Cardiac atrium fibroblast (primary cell): ENCODE results near the genes TRIM64B and SLC36A4.

DNA sequence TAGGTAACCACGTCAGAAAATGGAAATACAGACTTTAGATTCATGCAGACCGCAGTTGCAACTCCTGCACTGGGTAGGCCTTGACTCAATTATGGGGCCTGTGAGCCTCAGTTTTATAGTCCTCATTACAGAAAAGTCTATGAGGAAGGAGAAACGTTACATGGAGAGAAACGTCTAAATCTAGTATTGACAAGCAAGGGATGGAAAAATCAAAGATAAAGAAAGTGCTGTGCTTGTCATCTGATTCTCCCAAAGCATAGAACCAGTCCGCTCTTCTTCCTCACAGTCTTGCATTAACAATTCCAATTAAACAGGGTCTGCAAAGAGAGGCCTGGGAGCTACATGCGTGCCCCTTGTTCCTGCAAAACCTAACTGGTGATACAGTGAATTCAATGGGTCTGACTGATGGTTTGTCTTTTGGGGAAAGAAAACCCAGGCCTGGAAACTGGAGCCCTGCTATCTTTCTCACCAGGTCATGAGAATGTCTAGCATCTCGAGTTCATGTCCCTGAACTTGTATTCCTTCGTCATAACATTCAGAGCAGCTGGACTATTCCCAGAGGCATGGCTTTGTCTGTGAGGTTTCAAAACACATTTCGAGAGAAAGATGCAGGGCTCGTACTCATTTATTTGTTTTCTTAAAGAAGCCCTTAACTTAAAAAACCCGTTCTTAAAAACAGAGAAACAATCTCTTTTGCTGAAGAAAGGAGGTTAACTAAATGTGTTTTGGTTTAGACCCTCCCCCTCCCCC is 171.5 kb upstream of the PRSS23 start:
- RAMPAGE, long total RNA: no peak

DNA sequence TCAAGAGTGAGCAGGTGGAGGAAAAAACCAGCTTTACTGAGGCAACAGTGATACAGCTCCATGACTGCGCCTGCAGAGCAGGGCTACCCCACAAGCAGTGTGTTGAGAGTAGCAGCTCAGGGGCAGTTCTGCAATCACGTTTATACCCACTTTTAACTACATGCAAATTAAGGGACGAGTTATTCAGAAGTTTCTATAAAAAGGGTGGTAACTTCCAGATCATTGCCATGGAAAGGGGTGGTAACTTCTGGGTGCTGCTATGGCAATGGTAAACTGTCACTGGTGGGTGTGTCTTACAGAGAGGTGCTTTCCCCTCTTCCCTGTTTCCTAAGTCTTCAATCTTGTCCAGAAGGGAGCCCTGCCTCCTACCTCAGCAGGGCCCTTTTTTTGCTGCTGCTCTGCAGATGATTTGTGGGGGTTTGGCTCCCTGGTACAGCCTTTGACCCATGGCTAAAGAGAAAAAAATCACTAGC is 98.0 kb upstream of the PRSS23 start:
- RAMPAGE, long total RNA: no peak

DNA sequence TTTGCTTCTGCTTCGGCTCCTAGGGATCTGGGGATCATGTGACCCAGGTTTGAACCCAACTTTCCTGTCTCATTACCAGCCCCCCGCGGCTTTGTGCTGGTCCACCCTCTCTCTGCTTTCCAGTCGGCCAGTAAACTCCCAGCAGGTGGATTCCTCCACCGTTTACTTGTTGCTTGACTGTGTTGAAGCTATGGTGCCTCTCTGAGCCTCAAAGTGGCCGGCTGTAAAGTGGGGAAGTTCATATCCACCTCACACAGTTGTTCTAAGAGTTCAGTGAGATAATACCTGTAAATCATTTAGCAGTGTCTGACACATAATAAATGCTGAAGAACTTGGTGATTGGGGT is 1.2 kb upstream of the FZD4 start:
- RAMPAGE, long total RNA: no peak

- RAMPAGE, long total RNA: no peak
Measured at GRCh38 chr11:88330770-88331914, 6.4 kb downstream of the CTSC start.

DNA sequence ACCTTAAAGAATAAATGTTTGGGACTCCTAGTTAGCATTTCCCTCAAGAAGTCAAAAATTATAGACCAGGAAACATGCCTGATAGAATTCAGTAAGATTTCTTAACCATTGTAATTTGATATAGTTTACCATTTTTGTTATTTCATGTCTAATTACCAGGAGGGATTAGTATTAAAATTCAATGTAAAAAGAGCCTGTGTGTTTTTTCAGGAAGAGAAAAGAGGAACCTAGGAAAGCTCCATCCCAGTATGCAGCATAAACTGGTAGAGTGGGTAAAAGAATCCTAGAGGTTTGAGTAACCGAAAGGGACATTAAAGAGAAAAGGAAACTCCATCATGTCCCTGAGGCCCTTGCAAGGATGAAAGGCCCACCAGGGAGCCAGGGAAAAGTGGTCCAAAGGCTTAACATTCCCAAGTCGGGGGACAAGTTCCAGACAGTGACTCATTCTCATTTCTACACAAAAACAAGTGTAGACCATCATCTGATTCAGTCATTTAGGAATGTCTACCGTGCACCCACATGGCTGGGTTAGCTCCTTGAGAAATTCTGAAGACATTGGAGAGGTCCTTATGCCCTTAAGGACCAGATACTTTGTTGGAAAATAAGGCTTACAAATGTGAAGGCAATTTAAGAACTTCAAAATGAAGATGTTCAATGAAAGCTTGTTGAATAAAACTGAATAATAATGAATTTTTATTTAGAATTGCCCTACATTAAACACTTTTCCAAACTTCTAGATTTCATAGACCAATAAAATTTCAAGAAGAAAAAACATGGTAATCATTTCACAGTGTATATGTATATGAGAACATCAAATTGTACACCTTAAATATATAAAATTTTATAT is 4.8 kb upstream of the NOX4 start:
- RAMPAGE, long total RNA: no peak

- RAMPAGE, long total RNA: no peak
Measured at GRCh38 chr11:89743957-89744259, 33.8 kb downstream of the TRIM77 start.

GRCh38 chr11:89878423-89878661 is at the start of gene TRIM64B:
TSS of gene TRIM64B (minus strand) at chr11:89878487.
- RAMPAGE, long total RNA: no peak

DNA sequence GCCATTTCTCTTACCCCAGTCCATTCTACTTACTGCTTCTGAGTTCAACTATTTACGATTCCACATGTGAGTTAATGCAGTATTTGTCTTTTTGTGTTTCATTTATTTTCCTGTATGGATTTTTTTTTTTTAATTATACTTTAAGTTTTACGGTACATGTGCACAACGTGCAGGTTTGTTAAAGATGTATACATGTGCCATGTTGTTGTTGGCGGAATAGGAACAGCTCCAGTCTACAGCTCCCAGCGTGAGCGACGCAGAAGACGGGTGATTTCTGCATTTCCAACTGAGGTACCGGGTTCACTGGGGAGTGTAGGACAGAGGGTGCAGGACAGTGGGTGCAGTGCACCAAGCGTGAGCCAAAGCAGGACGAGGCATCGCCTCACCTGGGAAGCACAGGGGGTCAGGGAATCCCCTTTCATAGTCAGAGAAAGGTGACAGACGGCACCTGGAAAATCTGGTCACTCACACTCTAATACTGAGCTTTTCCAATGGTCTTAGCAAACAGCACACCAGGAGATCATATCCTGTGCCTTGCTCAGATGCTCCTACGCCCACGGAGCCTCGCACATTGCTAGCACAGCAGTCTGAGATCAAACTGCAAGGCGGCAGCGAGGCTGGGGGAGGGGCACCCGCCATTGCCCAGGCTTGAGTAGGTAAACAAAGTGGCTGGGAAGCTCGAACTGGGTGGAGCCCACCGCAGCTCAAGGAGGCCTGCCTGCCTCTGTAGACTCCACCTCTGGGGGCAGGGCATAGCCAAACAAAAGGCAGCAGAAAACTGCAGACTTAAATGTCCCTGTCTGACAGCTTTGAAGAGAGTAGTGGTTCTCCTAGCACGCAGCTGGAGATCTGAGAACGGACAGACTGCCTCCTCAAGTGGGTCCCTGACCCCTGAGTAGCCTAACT is 17.3 kb upstream of the CHORDC1 start:
- RAMPAGE, long total RNA: no peak

DNA sequence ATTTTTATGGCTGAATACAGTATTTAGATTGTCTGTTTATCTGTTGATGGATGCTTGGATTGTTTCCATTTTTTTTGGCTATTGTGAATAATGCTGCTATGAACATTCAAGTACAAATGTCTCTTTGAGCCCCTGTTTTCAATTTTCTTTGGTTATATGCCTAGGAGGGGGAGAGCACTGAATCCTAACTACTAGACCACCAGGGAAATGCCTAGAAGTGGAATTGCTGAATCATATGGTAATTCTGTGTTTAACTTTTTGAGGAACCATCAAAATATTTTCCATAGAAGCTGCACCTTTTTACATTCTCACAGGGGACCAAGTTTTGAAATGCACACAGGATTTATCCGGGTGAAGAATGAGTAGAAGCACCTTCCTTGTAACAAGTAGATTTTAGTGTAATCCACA is 139.4 kb upstream of the FAT3 start:
- RAMPAGE, long total RNA: no peak

GRCh38 chr11:92770602-92770988 is 198.9 kb upstream of the MTNR1B start:
- RAMPAGE, long total RNA: no peak

DNA sequence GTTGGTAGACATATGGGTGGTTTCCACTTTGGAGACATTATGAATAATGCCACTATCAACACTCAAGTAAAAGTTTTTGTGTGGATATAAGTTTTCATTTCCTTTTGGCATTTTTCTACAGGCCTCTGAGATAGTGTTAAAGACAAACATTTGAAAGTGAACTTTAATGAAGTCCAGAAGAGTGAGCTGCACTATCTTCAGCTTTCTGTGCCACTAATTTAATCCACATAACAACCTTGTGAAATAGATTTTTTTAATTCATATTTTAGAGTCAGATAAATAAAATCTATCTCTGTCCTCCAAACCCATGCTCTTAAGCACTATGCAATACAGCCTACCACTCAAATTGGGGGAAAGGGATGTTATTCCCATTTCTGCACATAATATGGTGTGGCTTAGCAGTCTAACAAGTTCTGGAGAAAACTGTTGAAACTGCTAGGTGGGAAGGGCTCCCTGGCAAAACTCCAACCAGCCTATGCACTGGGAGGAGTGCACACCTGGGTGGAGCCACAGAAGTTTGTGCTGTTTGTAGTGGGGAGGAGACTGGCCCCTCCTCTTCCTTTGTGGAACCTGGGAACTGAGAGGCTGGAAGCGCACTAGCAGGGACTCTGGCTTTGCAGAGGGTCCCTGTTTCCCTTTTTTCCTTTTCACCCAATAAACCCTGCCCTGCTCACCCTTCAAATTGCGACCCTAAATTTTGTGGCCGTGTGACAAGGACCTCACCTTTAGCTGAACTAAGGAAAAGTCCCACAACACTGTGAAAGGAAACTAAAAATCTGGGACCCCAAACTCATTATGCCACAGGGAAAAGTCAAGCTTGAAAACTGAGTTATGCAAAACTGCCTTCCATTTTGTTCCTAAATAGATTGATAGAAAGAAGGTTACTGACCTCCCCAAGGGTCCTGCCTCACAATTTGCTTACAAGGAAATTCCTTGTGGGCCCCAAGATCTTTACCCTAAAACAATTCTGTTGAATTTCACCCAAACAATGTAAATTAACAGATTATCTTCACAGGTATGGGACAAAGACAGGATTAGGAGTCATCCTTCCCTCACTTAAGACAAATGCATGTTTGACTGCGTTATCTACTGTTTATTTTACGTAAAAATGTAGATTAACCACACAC is 81.2 kb downstream of the SLC36A4 start:
- RAMPAGE, long total RNA: no peak

- RAMPAGE, long total RNA: no peak
Measured at GRCh38 chr11:93197719-93198606, at the start of gene SLC36A4. TSS of gene SLC36A4 (minus strand) at chr11:93197991.

DNA sequence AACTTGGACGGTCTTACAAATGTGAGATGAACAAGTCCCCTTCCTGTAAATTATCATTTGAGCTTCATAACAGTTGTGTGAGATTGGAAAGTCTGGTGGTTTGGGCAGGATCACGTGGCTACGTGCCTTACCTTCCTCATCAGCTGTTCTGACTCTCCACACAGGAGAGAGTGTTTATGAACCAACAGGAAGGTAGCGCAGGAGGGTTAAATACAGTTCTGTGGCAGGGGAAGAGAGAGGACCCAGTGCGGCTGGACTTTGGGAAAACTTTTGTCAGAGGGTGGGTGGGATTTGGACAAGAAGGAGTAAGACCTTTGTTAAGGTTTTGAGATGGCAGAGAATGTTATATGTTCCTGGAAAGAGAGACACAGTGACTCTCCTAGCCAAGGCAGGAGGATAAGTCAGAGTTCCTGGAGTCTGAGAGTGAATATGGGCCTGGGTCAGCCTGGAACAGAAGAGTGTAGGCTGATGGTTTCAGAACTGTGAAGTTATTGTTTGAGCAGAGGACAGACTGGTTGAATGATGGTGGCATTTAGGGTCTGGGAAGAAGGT is 1.5 kb downstream of the PANX1 start:
- RAMPAGE, long total RNA: no peak

GRCh38 chr11:94130585-94131293 is 2.1 kb downstream of the PANX1 start:
- RAMPAGE, long total RNA: no peak

- RAMPAGE, long total RNA: no peak
Measured at GRCh38 chr11:95091158-95091660, 1.6 kb downstream of the ENDOD1 start.

GRCh38 chr11:95150718-95151393 is 61.2 kb downstream of the ENDOD1 start:
- RAMPAGE, long total RNA: no peak

DNA sequence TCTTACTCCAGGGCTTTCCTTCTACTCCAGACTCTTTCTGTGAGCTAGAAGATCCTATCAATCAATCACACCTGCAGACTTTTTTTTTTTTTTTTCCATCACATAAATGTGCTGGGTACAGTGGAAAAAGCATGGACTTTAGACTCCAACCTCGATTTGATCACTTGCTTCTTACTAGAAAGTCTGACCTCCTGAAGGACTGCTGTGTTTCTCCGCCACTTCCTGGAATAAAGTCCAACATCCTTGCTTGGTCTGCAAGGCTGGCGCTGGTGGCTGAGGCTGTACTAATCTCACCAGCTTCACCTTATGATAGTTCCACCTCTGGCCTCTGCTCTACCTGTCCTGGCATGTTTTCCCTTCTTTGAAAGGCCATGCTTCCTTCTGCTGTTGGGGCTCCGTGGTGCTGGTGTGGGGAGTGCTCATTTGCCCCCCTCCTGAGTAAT is 60.9 kb upstream of the SESN3 start:
- RAMPAGE, long total RNA: no peak

DNA sequence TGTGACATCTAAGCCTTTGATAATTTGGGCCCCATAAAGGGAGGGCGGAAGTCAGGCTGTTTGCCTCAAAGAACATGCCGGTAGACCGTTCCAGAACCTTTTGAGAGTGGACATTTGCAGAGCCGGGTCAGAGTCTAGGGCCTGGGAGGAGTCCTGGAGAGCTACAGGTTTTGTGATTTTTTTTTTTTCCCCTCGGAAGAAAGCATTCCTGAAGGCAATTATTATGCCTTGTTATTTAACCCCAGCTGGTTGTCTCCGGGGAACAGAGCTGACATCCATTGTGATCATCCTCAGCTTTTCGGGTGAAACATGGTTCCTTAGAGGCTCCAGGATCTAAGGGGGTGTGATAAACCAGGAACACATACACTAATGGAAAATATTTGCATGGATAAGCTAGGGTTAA is 68.5 kb upstream of the SESN3 start:
- RAMPAGE, long total RNA: no peak

DNA sequence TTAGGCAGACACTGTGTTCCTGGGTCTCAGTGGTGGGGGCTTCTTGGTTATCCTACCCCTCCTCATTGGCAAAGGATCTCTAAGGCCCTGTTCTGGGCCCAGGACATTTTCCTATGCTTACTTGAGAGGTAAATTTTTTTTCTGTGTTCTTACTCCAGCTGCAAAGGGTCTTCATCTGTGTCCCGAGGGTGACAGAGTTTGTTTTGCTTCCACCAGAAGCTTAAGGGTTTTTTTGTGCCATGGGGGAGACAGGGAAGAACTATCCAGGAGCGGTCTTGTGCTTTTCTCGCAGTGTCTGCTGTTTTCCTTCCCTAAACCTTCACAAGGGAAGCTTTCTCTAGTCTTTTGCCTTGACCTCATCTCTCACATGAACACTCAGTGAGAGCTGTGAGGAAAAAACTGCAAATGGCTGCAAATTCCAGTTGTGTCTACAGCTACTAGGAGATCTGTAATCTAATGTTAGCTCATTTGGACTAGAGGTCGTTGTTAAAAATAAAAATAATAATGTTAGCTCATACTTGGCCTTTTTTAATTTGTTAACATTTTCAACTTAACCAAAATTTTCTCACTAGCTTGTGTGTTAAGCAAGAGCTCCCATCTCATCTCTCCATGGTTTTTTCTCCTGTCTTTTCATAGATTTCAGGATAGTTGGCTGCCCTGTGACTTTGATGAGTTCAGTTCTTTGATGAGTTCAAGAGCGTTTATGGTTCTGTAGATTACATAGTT is 264.7 kb upstream of the SESN3 start:
- RAMPAGE, long total RNA: no peak

GRCh38 chr11:95688443-95688713 is 101.2 kb downstream of the FAM76B start:
- RAMPAGE, long total RNA: no peak